Tibial nerve (tissue), 3 donors: ENCODE data around the gene DMRT2.

GRCh38 chr9:73328-74458, 44.4 kb upstream of the WASHC1 start:
- PRO-cap = unidirectional peak, minus-strand start at chr9:73865
- RAMPAGE, long total RNA, 3 experiments = no peak in any of the 3 experiments

DNA sequence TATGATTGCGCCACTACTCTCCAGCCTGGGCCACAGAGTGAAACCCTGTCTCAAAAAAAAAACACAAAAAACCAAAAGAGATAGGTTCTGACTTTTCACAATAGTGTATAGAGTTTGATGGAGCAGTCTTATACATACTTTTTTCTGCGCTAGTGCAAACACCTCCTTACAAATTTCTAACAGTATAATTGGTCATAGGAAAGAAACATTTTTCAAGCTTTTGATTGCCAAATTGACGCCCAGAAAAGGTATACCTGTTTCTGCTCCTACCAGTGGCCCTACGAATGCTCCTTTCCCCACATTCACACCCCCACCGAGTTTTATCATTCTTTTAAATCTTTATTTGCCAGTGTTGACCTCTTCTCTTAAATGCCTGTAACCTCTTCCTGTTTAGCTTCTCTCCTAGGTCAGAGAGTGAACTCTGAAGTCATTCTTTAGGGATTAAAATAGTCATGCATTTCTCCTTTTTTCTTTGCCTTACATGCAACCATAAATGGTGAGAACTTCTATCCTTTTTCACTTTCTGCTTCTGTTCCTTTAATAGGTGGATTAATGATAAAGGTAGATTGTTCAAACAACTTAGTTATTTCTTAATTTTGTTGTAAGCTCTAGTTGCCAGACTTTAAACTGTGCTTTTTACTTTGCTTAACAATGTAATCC, 7.7 kb downstream of the DOCK8 start:
- PRO-cap = no peak
- RAMPAGE, long total RNA, 3 experiments = no peak in any of the 3 experiments

DNA sequence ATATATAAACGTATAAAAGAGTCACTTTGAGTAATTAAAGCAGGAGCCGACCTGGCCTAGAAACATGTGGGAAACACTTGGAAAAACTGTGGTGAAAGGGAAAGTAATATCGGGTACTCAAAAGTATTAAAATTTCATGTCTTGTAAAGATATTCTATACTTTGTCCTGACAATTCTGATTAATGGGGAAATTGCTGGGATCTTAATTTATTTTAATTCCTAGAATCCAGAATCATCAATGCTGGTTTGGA, 129.2 kb upstream of the KANK1 start:
- PRO-cap = no peak
- RAMPAGE, long total RNA, 3 experiments = no peak in any of the 3 experiments

DNA sequence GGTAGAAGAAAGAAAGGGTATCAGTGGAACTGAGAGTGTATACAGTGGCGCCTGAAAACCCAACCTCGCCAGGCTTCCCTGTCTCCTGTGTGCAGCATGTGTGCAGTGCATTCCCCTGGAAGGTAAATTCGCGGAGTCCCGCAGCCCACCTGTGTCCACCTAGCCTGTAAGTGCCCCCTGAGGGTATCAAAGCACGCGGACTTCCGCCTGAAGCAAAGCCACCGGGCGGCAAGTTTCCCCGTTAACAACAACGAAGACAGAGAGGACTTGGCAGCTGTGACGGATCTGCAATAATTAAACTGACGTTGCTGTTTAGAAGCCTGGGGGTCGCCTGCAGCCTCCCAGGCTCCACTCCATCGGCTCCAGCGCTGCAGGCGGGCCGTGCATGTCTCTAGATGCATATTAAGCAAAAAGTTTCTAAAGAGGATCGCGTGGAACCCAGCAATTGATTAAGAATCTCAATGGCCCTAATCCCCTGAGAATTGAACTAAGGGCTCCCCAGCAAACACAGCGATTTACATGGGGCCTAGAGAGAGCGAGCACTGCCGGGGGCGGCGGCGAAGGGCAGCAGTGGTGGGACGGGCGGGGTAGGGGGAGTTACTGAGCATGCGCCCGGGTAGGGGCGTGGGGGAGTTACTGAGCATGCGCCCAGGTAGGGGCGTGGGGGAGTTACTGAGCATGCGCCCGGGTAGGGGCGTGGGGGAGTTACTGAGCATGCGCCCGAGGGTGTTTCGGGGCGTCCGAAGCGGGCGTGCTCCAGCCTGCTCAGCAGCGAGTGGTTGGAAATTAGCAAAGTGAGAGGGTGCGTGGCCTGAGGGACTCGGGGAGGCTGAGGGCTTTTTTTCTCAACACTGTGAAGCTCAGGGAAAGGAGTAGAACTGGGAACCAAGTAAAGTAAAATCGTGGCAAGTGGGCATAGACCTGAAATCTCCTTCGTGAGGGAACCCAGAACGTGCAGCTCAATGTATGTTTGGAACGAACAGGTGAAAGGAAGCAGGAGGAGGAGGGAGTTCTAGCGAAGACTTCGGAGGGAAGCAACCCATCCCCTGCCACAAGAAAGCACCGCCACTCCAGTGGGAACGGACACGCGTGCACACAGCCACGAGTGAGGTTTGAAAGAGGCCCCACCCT, 34.6 kb upstream of the KANK1 start:
- PRO-cap = bidirectional peak, plus-strand start at position 723 of the sequence, minus-strand start at position 544 of the sequence
- RAMPAGE, long total RNA, 3 experiments = start-site peak on the plus strand in 1 of 3 experiments, centred at position 726 of the sequence, 15 reads per replicate

DNA sequence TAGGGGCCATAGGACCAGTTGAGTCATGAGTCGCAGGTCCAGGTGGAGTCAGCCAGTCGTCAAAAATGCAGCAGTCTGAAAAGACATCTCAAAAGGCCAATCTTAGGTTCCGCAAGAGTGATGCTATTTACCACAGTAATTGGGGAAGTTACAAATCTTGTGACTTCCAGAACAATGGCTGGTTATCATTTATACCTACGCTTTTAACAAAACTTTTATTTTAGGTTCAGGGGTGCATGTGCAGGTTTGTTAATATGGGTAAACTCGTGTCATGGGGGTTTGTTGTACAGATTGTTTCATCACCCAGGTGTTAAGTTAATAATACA, 61.1 kb downstream of the KANK1 start:
- PRO-cap = no peak
- RAMPAGE, long total RNA, 3 experiments = no peak in any of the 3 experiments

DNA sequence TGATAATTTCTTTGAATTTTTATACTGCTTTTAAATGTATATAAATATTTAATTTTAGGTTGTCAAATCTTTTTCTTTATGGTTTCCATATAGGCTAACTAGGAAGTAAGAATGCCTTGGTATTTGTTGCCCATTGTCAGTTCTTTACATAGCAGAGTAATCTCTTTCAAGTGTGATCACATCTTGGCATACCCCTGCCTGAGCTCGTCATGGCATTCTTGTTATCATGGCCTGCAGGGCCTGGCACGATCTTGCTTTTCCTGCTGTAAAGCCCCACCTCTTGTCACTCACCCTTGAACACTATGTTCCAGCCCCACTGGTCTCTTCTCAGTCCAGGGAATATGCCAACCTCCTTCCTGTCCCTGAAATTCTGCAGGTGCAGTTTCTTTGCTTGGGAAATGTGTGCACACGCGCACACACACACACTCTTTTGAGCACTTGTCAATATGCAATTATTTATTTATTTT, 86.8 kb downstream of the KANK1 start:
- PRO-cap = no peak
- RAMPAGE, long total RNA, 3 experiments = no peak in any of the 3 experiments

DNA sequence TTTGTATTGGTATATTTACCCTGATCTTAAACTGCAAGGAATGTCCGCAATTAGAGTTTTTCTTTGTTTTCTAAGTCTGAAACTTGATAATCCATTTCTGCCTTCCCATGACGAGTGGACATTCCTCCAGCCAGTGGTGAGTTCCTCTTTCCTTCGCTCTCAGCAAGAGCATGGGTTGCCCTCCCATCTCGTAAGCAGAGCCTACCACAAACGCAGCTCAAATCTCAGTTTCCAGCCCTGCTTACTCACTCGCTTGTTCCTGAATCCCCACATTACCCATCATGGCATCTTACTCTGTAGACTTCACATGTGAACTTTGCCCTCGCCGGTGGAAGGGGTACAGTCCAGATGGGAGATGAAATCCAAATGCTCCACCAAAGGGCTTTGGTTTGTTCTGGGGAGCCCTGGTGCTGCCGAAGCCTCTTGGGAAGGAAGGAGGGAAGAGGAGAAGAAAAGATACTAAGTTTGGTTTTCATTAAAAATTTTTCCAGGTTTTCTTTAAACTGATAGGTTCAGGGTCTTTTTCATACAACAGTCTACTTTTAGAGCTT, 117.1 kb downstream of the KANK1 start:
- PRO-cap = no peak
- RAMPAGE, long total RNA, 3 experiments = no peak in any of the 3 experiments

- PRO-cap = no peak
- RAMPAGE, long total RNA, 3 experiments = no peak in any of the 3 experiments
Measured at GRCh38 chr9:706089-706584, 135.4 kb upstream of the DMRT1 start.

GRCh38 chr9:732103-732754, 109.3 kb upstream of the DMRT1 start:
- PRO-cap = no peak
- RAMPAGE, long total RNA, 3 experiments = start-site peak on the plus strand in 1 of 3 experiments, at chr9:732392-732493 at its widest, 21 reads per replicate

- PRO-cap = no peak
- RAMPAGE, long total RNA, 3 experiments = start-site peak on the plus strand in 2 of 3 experiments, at chr9:742222-742388 at its widest, 13 to 24 reads per replicate
Measured at GRCh38 chr9:742135-742414, 99.4 kb upstream of the DMRT1 start.

- PRO-cap = no peak
- RAMPAGE, long total RNA, 3 experiments = no peak in any of the 3 experiments
Measured at GRCh38 chr9:752088-752376, 89.5 kb upstream of the DMRT1 start.

DNA sequence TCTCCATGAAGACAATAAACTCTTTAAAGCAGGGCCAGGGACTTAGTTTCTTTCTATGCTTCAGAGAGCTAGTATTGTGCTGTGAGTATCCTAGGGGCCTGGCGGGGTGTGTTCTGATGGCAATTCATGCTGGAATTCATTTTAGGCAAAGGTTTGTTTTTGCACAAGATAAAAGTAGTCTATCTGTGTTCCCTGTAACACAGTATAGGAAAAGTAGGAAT, 31.0 kb upstream of the DMRT2 start:
- PRO-cap = no peak
- RAMPAGE, long total RNA, 3 experiments = no peak in any of the 3 experiments

DNA sequence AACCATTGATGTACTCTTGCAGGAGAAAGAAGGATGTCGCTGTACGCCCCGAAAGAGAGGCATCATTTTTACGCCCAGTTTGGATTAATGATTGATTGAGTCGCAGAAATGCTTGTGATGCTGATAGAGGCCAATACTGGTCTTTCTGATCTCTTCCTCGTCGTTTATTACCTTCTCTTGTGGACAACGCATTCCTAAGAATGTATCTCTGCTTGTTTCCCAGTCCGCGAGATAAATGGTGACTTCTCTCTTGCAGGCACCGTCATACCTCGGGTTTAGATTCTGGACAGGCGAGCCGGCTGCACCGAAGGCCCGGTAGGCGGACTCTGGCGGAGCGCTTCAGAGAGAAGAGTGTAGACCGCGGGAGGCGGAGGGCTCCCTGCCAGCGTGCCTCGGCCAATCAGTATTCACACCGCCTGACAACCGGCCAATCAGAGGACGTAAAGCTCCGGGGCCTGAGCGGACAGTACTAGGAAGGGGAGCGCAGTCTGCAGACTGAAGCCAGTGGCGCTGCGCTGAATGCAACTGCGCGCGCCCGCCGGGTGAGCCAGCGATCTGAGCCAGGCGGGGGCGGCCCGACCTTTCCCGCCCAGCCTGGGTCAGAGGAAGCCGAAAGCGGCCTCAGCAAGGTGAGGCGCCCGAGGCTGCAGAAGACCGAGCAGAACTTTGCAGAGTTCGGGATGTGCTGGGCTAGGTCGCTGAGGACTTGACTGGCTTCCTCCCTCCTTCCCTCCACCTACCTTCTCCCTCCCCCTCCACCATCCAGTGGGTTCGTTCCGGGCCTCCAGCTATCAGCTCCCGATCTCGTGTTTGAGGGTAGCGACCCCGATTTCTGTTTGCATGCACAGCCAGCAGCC, at the start of gene DMRT2:
TSS of gene DMRT2 (plus strand) at position 504 of the 857 bp plus-strand sequence.
- PRO-cap = unidirectional peak, plus-strand start at position 493 of the sequence
- RAMPAGE, long total RNA, 3 experiments = start-site peak on the plus strand in 2 of 3 experiments, centred at positions 482 to 499 of the sequence, 5 to 11 reads per replicate

- PRO-cap = no peak
- RAMPAGE, long total RNA, 3 experiments = no peak in any of the 3 experiments
Measured at GRCh38 chr9:1939496-1939712, 75.7 kb upstream of the SMARCA2 start.

DNA sequence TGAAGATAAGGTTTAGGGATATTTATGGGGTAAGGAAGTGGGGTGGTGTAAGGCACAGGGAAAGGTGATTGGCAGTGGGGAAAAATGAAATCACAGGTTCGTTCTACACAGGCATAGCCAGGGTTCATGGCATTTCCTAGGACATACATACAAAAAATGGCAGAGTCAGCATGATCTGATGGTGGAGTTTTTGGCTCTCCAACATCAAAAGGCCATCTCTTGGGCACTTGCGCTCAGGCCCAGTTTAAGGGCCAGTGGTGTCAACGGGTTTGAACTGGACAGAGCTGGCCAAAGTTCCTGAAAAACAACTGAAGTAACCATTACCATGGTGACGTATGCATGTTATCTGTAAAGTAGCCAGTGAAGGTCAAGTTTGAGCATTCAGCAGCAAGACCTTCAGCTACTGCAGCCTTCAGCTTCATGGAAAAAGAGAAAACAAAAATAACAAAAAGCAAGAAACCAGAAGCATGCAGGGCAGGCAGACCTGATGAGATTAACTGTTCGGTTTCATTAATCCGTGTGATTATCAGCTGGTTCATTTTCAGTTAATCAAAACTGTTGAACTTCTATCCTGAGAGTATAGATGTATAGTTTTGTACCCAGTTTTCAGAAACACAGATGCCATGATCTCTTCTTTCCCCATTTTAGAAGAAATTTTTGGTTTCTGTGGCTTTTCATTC, 92.9 kb downstream of the SMARCA2 start:
- PRO-cap = no peak
- RAMPAGE, long total RNA, 3 experiments = no peak in any of the 3 experiments

- PRO-cap = no peak
- RAMPAGE, long total RNA, 3 experiments = no peak in any of the 3 experiments
Measured at GRCh38 chr9:2241509-2241850, 226.3 kb downstream of the SMARCA2 start.

DNA sequence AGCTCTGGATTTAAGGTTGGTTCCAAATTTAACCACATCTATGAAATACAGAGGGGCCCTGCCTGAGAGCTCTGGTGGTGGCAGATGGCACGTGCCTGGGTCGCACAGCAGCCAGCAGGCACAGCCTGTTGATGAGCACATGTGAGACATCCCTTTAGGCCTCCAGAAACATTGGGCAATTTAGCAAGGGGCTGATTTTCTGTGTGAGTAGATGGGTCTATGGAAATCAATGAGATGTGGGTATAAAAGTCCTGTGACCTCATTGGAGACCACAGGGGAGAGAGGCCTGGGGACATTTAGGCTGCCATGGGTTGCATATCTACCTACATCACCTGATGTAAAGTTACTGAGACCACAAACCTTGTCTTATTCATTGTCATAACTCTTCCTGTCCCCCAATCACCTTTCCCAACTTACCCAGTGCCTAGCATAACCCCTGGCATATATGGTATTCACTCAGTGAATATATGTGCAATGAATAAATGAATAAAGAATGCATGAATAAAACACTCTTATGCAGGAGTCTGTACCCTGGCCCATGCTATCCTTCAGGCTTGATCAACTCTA, 285.0 kb downstream of the SMARCA2 start:
- PRO-cap = no peak
- RAMPAGE, long total RNA, 3 experiments = no peak in any of the 3 experiments

- PRO-cap = no peak
- RAMPAGE, long total RNA, 3 experiments = no peak in any of the 3 experiments
Measured at GRCh38 chr9:3527212-3527614, 1.4 kb upstream of the RFX3 start.

DNA sequence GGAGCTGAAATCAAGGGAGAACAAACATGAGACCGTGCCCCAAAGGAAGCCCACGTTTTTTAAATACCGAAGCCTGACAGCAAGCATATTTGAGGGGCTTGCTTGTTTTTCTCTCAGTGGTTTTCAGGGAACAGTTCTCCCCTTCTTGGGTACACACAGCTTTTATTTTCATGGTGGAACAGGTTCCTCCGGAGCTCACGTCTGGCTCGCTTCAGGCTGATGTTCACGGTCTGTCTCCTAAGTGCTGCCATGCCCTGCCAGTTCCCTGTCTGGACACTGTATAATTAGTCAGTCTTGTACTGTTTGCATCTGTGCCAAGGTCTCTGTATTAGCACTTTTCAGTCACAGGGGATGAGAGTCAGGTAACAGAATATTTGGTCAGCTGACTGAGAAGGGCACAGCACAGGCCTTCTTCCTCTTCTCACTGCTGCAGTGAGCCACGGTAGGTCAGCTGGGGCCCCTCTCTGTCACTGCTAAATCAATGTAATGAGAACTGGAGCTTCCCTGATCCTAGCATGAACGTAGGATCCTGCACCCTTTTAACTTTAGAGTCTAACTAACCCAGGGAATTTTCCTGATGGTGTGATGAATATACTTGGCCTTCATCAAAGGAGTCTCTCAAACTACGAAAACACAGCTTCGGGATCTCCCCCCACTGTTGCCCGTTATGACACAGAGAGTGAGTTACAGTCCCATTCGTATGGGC, 353.9 kb upstream of the RFX3 start:
- PRO-cap = no peak
- RAMPAGE, long total RNA, 3 experiments = no peak in any of the 3 experiments

GRCh38 chr9:4109714-4110443, 190.0 kb downstream of the GLIS3 start:
- PRO-cap = no peak
- RAMPAGE, long total RNA, 3 experiments = no peak in any of the 3 experiments